Skin of body (tissue), 2 donors: ENCODE measurements around the genes RRP12, HOGA1 and PI4K2A.

- RAMPAGE, long total RNA, result no peak
These were observed at the start of gene RRP12 for GRCh38 chr10:97400667-97401733. Gene RRP12 (minus strand): TSS chr10:97401340.

GRCh38 chr10:97418050-97418544, 7.9 kb upstream of the PGAM1 start:
- RAMPAGE, long total RNA, result no peak

DNA sequence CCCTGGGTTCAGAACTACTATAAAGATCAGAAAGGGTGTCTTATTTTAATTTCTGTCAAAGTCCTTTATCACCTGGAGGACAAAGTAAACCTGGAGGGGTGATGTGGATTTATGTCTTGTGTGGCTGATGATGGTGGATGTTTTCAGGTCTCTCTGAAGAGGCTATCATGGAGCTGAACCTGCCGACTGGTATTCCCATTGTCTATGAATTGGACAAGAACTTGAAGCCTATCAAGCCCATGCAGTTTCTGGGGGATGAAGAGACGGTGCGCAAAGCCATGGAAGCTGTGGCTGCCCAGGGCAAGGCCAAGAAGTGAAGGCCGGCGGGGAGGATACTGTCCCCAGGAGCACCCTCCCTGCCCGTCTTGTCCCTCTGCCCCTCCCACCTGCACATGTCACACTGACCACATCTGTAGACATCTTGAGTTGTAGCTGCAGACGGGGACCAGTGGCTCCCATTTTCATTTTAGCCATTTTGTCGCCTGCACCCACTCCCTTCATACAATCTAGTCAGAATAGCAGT, 6.3 kb downstream of the PGAM1 start:
- RAMPAGE, long total RNA, result no peak

GRCh38 chr10:97435976-97436539, 9.7 kb downstream of the EXOSC1 start:
- RAMPAGE, long total RNA, result no peak

DNA sequence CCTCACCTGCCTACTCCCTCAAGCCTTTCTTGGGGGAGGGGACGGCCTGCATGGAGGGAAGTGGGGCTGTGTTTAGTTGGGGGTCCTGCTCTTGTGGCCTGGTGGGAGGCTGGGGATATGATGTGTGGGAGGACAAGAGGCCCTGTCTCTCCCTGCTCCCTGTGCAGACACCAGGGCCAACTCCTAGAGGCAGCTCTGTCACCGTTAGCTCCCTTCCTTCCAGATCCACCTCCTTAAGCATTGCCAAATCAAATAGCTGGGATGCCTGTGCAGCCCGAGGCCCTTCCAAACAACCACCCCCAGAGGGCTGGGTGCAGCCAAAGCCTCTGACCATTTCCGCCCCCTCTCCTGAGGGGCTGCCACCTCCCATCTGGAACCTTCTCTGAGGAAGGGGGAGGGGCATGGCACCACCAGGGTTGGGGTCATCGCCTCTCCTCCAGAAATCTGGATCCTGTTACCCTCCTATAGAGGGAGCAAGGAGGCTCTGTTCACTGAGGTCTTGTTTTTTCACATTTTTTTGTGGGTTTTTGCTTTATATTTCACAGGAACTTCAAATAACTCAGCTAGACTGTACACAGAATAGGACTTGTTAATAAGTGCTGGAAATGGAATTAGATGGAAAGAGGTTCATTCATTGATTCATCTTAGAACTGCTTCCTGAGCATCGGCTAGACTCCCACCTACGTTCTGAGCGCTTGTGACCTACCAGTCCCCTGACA, 32.8 kb upstream of the ANKRD2 start:
- RAMPAGE, long total RNA, result no peak

GRCh38 chr10:97572956-97573393, 396 bp downstream of the ANKRD2 start:
- RAMPAGE, long total RNA, result no peak

DNA sequence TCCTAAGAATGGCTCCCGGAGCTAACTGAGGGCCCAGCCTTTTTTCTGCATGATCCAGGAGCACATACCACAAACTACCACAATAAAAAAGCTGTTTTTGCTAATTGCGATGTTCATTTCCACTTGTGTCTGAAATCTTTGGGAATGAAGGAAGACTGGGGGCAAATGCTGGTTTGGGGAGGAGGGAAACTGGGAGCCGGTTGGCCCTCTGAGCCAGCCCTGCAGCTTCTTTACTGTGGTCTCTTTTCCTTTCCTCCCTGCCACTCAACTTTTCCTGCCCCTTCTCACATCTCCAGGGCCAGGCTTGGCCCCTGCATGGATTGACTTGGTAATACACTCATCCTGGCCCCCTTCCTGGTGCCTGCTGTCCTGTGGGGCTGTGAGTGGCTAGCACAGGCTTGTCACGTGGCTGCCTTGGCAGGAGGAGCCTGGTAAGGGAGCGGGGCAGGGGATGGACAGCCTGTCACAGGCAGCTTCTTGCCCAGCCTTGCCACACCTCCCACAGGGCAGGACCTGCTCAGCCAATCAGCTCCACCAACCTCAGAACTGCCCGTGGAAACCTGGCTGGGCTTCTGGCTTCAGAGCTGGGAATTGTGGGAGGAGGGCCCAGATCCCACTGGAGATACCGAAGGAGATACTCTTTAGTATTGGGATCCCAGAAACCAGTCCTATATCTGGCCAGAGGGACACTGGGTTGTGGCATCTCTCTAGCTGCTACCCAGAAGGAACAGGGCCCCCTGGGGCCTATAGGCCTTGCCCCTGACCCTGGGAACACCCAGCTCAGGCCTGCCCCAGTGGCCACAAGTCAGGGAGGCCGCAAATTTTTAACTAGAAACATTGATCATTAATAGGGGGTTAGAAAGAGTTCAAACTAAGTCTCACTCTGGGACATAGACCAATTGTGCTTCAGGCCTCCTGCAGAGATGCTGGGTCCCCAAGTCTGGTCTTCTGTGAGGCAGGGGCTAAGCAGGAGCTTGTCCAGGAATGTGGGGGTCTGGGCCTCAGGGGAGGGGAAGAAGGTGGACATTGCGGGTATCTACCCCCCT, at the start of gene HOGA1:
Gene HOGA1 (plus strand): TSS at position 609 of the 1,046 bp plus-strand sequence.
- RAMPAGE, long total RNA, result no peak

- RAMPAGE, long total RNA, result no peak
These were observed at the start of gene PI4K2A for GRCh38 chr10:97640192-97641221. Gene PI4K2A (plus strand): TSS chr10:97640671.

DNA sequence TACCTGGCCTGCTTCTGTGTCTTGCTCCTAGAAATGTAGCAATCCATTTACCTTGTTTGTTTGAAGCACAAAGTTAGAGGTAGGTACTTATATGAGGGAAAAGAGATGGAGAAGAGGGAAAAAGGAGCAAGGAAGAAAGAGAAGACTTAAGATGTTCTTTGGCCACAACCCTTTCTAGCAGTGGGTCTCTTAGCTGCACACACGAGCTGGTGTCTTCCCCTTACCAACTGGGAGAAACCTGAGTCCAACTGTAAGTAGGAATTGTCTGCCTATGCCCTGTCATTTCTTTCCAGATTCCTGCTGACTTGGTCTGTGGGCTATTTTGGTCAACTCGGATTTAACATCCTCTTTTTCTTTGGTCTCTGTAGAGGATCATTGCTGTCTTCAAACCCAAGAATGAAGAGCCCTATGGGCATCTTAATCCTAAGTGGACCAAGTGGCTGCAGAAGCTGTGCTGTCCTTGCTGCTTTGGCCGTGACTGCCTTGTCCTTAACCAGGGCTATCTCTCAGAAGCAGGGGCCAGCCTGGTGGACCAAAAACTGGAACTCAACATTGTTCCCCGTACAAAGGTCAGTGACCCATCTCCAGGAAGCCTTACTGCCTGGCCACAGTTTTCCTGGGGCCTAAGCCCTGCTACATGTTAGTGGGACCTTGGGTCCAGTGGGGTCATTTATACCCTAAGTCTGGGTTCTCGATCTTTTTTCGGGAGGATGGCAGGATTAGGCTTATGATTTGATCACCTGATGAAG, 10.3 kb downstream of the PI4K2A start:
- RAMPAGE, long total RNA, result no peak

DNA sequence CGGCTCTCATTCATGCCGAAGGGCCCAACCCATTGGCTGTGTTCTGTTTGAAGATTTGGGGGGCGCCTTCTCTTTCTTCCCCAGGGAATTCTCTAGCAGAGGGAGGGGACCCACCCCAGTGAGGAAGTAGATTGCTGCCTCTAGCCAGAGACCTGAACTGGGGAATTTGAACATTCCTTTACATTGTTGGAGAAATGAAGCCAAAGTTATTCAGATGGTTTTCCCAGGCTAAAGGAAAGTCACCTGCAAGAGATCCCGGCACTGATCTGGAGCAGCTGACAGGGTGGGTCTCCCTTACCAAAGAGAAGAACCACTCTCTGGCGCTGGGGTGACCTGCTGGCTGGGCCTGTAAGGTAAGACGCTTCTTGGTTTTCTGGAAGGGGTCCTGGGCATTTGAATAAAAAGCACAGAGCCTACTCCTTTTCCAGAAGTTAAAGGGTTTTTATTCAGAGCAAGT, 2.1 kb downstream of the MARVELD1 start:
- RAMPAGE, long total RNA, result no peak

DNA sequence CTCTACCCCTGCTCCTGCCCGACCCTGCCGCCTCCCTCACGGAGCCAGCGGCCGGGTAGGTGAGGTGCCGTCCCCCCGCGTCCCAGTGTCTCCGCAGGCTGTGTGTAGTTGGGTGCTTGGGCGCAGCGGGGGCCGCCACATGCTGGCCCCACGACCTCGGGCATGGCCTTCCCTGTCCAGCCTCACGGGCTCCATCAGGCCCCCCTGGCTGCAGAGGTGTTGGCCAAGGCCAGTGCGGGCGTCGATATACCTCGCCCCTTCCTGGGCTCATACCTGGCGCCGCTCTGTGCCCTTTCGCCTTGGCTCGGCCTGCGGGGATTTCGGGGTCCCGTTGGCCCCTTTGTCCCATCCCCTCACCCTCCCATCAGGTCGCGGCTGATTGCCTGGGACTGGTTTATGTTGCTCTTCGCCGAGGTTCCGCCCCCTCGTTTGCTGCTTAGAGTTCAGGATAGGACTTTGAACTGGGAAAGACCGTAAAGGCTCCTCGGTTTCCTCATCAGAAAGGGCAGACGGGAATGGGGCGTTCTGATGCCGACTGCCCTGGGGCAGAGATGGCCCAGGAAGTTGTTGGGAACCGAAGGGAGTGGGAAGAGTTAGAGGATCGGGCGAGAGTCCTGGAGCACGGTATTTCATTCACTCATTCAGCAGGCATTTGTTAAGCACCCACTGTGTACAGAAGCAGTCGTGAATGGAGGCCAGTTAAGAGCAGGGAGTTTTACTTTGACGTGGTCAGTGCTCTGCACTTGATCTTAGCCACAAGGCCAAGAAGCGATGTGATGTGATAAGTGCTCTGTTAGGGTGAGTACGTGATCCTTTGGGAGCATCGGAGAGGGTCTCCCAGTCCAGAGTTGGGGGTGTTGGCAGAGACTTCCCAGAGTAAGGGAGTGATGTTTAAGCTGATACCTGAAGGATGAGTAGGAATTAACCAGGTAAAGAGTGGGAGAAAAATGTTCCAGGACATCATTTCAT, 623 bp downstream of the ZFYVE27 start:
- RAMPAGE, long total RNA, result no peak

DNA sequence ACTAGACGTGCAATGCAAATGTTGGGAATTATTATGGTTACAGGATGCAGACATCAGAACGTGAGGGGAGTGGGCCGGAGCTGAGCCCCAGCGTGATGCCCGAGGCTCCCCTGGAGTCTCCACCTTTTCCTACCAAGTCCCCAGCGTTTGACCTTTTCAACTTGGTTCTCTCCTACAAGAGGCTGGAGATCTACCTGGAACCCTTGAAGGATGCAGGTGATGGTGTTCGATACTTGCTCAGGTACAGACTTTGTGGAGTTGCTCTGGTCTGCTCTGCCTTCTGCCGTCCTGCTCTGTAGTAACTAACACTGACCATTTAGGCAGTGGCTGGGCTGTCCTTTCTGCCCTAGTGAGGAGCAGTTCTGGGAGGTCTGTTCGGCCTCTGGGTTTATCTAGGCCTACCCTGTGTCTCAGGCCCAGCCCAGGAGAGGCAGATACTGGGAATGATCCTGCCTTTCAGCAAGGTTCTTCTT, 1.5 kb downstream of the ZFYVE27 start:
- RAMPAGE, long total RNA, result no peak

- RAMPAGE, long total RNA, result no peak
These were observed 19.8 kb upstream of the GOLGA7B start for GRCh38 chr10:97829716-97830435.

DNA sequence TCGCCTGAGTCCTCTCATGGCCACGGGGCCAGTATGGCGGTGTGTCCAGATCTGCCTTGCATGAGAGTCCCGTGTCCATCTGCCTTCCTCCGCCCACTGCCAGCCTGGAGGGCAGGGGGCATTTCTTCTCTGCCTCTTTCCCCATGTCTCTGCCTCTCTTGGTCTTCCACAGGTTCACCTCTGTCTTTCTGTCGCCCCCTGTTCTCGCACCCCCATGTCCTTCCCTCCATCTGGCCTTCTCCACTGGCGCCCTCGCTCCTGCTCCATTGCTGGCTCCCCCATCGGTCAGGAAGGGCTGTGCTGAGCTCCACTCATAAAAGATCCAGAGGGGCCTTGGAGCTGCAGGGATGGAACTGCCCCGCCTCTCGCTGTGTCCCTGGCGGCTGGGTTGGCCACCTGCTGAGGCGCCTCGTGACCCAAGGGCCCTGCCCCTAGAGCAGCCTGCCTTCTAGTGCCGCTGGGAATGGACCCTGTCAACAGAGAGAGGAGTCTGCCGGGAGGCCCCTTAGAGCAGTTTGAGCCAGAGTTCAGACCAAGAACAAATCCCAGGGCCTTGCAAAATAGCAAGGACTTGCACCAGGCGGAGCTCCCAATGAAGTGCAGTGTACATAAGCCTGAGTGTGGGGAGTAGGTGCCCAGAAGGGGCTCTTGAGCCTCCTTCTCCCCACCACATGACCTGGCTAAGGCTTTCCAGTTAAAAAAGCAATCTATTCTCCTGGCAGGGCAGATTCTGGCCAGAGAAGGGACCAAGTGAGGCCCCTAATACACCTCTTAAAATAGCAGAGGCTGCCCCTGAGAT, 42.0 kb downstream of the GOLGA7B start:
- RAMPAGE, long total RNA, result no peak

DNA sequence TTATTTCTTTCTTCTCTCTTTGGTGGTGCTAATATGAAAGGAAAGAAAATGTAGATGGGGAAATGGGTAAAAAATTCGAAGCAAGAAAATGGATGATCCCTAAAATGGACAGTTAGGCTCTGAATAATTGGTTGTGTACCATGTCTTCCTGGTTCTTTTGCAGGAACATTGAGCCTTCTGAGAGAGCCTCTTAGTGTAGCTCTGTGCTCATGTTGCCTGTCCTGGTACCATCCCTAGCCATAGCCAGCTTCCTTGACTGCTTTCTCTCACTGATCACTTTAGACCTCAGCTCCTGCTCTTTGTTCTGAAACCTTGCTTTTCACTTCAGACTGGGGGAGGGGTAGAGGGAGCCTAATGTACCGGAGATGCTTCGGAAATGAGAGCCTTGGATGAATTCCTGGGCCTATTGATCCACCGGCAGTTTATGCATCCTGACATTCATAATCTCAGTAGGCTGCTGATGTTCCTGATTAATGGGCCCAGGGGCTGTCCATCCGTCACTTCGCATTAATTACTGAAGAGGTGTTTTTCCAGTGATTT, 38.7 kb downstream of the R3HCC1L start:
- RAMPAGE, long total RNA, result no peak

GRCh38 chr10:98268867-98269138, 809 bp upstream of the LOXL4 start:
- RAMPAGE, long total RNA, result no peak

GRCh38 chr10:99225682-99226178, 9.9 kb downstream of the HPSE2 start:
- RAMPAGE, long total RNA, result no peak

GRCh38 chr10:99466740-99467508, 36.5 kb upstream of the GOT1 start:
- RAMPAGE, long total RNA, result no peak

DNA sequence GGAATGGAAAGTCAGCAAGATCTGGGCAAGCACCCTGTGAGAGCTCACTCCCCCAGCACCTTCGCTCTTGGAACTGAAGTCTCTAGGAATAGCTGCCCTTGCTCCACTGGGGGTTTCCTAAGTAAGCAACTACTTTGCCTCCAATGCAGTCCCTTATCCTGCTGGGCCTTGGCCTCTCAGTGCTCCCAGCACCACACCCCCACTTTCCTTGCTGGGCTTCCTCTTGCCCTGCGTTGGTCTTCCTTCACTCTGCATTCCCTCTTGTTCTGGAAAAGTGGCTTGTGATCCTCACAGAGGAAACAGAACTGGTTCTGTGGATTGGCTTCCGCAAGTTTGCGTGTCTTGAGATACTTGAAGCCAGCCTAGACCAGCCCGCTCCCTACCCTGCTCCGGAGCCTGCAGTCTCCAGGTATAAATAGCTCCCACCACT, 6.4 kb downstream of the NKX2-3 start:
- RAMPAGE, long total RNA, result no peak

- RAMPAGE, long total RNA, result no peak
These were observed 557 bp downstream of the ENTPD7 start for GRCh38 chr10:99659617-99660515.